Measurements from ENCODE around the gene RNF183.

GRCh38 chr9:111937748-111938960 is 41.5 kb downstream of the UGCG start:
- PRO-cap, 2 experiments, result peak in 2 of 2 experiments; most common plus-strand start chr9:111938077 (in 2); most common minus-strand start chr9:111938591 (in 2)

GRCh38 chr9:112036986-112038134 is 137.7 kb downstream of the SUSD1 start:
- PRO-cap, 2 experiments, result no peak in any of the 2 experiments

GRCh38 chr9:112047407-112048078 is 127.6 kb downstream of the SUSD1 start:
- PRO-cap, 2 experiments, result no peak in any of the 2 experiments

- PRO-cap, 2 experiments, result no peak in any of the 2 experiments
These were observed 102.2 kb downstream of the SUSD1 start for GRCh38 chr9:112072891-112073275.

DNA sequence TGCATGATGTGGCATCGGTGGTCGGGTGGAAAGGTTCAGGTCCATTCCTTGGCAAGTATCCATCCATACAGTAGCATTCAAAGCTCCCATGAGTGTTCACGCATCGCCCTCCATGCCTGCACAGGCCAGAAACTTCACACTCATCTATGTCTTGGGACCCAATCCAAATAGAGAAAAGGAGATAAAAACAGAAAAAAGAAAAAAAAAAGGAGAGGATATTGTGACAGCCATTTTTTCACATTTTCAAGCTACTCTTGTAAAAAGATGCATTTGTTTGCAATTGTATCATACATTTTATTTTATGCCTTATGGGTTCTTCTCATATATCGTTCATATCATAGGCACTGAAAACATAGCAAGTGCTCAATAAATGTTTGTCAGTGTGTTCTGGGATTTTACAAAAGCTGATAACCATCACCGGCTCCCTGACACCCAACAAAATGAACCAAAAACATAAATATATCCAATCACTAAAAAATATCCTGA is 31.6 kb downstream of the SUSD1 start:
- PRO-cap, 2 experiments, result no peak in any of the 2 experiments

- PRO-cap, 2 experiments, result peak in 1 of 2 experiments; most common plus-strand start chr9:112380971 (in 1); most common minus-strand start chr9:112380859 (in 1)
These were observed 811 bp downstream of the HSDL2 start for GRCh38 chr9:112380711-112381126.

- PRO-cap, 2 experiments, result no peak in any of the 2 experiments
These were observed 111.3 kb downstream of the KIAA1958 start for GRCh38 chr9:112597733-112598450.

GRCh38 chr9:112836270-112836785 is 54.3 kb downstream of the SLC46A2 start:
- PRO-cap, 2 experiments, result no peak in any of the 2 experiments

GRCh38 chr9:112838279-112839235 is 52.1 kb downstream of the SLC46A2 start:
- PRO-cap, 2 experiments, result no peak in any of the 2 experiments

GRCh38 chr9:112862047-112862546 is 28.6 kb downstream of the SLC46A2 start:
- PRO-cap, 2 experiments, result no peak in any of the 2 experiments

DNA sequence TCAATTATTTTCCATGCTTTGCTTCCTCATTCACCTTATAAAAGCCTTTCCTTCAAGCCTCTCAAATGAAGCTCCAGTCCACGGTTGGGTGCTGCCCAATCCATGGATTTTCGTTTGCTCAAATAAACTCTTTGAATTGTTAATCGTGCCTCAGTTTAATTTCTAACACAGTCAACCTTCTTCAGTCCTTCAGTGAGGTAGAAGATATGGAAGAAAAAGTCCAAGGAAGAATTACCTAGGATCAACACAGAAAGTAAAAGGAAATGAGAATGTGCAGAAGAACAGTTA is 25.1 kb upstream of the SLC31A2 start:
- PRO-cap, 2 experiments, result no peak in any of the 2 experiments

DNA sequence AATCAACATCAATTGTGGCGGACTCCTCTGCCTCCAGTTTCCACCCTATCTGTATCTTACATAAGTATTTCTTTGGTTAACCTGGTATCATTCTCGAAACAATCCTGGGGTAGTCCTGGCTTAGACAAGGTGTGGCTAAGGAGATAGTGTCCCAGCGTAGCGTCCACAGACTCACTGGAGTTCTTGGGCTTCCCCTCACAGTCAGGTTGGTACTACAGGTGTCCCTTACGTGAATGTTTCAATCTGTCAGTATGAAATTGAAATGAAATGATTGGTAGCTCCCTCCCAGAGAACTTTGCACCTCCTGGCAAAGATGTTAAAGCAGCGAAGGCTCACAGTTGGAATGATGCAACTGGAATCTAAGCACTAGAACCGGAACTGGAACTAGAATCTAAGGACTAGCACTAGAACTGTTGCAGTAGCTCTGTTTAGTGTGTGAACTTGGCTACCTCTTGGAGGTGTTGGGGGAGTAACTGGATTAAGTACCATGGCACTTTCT is 1.1 kb downstream of the SLC31A1 start:
- PRO-cap, 2 experiments, result no peak in any of the 2 experiments

- PRO-cap, 2 experiments, result no peak in any of the 2 experiments
These were observed at the start of gene RNF183 for GRCh38 chr9:113302667-113303833. TSS of gene RNF183 (minus strand) at chr9:113303376.

DNA sequence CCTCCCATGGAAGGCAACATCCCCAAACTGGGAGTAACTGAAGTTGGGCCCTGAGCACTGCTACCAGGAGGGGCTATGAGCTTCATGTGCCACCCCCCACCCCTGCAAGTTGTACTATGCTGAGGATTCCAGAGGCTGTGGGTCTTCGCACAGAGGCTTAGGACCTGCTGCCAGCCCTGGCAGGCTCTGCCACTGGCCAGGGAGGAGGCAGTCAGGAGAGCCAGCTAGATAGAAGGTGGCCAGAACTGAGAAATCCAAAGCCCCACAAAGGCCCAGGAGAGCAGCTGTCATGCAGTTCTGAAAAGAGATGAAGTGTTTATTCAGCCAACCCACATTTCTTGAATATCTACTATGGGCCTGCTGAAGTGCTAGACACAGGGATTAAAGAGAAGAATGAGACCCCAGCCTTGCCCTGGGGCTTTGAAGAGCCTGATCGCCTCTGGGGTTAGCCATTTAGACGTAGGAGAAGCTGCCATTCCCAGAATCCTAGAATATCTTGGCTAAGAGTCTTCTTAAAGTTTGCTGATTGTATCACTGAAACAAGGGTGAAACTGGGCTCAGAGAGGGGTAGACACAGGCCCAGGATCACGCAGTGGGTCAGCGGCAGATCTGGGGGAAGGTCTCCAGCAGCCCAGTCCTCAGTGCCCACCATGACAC is 1.3 kb downstream of the ALAD start:
- PRO-cap, 2 experiments, result no peak in any of the 2 experiments

DNA sequence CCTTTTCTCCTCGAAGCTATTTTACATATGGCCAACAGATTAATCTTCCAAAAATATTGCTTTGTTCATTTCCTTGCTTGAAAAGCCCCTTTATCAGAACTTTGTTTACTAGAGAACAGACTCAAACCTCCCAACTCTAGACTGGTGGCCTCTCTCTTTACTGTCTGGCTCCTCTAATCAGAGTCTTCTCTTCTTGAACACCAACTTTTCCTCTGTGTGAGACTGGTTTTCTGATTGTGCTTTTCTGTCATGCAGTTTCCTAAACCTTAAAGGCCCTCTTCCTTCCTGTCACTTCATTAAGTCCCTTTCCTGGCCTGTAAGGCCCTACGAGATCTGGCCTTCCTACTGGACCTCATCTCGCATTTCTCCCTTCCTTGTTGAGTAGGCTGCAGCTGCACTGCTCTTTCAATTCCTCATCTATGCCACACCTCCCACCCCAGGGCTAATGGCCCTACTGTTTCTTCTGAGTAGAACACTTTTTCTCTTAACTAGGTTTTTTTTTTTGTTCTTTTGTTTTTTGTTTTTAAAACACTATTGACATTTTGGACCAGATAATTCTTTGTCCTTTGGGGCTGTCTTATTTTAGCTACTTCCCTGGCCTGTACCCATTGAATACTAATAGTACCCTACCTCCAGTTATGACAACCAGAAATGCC is 5.8 kb downstream of the C9orf43 start:
- PRO-cap, 2 experiments, result no peak in any of the 2 experiments

DNA sequence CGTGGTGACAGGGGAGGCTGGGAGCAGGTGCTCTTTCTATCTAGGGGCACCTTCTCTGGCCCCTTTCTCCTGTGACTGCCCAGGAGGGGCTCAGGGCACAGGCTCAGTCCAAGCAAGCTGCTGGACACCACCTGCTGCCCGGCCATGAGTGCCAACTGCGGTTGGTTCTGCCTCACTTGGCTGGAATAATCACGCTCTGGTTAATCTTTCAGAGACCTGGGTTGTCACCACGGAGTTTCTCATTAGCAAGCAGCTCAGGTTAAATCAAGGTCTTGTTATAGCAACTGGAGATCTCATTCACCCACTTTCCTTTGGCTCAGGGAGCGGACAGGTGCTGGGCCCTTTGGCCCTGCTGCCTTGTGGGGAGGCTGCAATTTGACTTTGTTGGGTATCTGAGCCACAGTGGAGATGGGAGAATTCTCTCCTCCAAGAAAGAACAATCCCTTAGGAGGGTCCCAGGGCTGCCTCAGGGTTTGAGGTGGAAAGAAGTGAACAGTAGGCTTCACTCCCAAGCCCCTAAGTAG is 487 bp downstream of the RGS3 start:
- PRO-cap, 2 experiments, result no peak in any of the 2 experiments

DNA sequence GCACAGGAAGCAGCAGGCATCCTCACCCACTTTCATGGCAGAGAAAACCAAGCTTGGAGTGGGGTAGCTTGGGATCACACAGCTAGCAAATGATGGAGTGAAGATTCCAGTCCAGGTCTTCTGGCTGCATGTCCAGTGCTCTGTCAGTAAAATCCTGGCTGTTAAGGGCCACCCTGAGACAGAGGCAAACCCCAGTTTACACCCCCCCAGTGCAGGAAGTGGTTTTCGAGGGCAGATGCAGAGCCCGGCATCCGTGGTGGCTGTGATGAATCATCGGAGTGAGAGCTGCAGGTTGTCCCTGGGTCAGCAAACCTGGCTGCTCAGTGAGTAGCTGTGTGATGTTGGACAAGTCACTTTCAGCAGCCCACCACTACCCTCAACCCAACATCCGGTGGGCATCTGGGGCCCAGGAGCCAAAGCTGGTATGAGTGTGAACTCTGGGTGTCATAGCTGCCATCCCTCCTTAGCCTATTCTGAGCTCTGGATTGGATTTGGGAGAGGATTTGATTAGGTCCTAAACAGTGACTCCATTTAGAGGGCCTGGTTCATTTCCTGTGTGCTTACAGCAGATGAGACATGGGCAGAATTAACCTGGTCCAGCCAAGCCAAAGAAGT is 115.5 kb downstream of the RGS3 start:
- PRO-cap, 2 experiments, result no peak in any of the 2 experiments

DNA sequence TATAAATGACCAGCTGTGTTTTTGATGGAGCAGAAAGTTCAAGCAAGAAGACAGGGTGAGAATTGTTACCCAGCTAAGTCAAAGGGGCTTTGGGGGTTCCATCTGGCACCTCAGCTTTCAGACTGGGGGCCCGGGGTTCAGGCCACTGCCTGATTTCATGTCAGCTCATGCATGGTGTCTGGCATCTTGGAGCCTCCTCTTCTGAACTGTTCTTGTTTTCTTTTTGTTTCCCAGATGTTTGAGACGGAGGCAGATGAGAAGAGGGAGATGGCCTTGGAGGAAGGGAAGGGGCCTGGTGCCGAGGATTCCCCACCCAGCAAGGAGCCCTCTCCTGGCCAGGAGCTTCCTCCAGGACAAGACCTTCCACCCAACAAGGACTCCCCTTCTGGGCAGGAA is 119.7 kb downstream of the RGS3 start:
- PRO-cap, 2 experiments, result no peak in any of the 2 experiments

DNA sequence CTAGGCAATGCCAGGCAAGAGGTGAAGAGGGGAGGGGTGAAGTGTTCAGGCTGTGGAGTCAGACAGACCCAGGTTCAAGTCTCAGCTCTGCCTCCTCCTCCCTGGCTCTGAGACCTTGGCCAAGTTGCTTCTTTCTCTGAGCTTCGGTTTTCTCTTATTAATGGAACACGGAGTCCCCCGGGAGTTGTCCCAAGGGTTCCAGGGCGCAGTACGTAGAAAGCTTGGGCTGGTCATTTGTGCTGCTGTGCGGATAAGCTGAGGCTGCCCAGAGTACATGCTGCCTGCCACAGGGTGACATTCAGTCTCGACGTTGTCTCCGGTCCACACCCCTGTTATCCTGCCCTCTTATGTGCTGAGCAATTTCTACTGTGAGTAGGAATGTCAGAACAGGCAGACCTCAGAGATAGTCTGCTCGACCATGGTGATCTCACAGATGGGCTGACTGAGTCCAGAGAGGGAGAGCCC is 123.8 kb downstream of the RGS3 start:
- PRO-cap, 2 experiments, result no peak in any of the 2 experiments

DNA sequence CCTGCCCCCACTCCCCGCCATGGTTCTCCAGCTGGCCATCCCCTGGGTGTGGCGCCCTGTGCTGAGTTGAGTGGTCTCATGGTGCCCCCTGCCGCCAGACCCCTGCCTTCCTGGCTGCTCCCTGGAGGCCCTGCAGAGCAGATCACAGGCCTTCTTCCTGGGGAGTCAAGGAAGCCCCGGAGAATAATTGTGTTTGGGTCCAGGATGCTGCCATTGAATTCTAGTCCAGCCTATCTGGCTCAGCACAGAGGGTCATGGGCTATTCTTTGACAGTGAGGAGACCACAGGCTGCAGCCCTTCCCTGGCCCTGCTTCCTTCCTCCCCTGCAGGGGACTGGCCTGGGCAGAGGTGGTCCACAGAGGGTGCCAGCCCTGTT is 124.3 kb downstream of the RGS3 start:
- PRO-cap, 2 experiments, result no peak in any of the 2 experiments

Measured in helper T cell (primary cell).